ENCODE measurements around the genes PBXIP1, PYGO2, SHC1 and FLAD1.

DNA sequence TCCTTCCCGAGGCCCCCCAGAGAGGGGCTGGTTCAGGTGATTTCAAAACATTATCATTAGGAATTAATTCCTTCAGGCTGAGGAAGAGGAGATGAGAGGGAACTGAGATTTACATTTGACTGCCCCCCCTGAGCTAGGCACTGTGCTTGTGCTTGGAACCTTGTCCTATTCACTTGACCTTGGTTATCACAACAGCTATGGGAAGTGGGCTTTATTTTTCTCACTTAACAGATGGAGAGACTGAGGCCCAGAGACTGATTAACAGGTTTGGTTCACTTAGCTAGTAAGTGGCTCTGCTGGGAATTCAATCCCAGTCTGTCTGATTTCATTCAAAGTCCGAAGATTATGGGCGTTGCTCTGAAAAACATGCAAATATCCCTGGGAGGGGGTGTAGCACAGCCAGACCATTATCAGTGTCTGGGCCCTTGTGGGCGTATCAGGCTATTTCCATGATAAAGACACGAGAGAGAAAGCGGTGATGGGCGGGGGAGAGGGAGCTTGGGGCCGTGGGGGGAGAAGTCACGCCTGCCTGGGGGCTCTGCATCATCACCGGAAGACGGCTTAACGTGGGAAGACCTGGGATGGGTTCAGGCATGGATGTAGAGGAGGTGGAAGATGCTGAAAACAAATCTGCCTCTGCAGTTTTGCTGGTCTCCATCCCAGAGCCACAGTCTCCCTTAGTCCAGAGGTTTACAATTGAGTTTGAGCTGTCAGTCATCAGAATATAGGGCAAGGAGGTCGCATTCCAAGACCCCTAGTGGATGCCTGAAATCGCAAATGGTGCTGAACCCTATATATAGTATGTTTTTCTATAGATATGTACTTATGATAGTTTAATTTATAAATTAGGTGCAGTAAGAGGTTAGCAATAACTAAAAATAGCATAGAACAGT lies 25.7 kb downstream of the IL6R start:
- RRBS, result no CpG with 5 or more reads among the region's 14 CpGs

GRCh38 chr1:154454241-154455064 lies 47.6 kb upstream of the TDRD10 start:
- RRBS, result no CpG with 5 or more reads among the region's 5 CpGs

- RRBS, result no CpG with 5 or more reads among the region's 12 CpGs
Observed at GRCh38 chr1:154492971-154493773, 8.8 kb upstream of the TDRD10 start.

DNA sequence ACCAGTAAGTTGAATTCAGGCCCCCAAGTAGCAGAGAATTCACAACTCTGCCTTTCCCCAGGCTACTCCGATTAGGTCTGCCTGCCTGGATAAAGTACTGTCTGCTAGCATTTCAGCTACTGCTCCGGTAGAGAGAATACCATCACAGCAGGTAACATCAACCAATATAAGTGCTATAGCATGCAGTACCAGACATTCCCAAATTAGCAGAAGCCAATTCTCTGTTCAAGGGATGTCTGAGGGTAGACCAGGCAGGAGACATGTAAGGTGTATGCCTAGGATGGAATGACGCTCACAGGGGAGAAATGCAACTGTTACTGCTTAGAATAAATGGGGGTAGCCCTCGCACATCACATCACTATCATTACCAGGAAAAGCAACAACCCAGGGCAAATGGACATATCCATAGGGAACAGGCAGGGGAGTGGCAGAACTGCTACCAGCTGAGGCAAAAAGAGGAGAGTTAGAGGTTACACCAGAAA lies 1.2 kb downstream of the UBE2Q1 start:
- RRBS, result no CpG with 5 or more reads among the region's 4 CpGs

DNA sequence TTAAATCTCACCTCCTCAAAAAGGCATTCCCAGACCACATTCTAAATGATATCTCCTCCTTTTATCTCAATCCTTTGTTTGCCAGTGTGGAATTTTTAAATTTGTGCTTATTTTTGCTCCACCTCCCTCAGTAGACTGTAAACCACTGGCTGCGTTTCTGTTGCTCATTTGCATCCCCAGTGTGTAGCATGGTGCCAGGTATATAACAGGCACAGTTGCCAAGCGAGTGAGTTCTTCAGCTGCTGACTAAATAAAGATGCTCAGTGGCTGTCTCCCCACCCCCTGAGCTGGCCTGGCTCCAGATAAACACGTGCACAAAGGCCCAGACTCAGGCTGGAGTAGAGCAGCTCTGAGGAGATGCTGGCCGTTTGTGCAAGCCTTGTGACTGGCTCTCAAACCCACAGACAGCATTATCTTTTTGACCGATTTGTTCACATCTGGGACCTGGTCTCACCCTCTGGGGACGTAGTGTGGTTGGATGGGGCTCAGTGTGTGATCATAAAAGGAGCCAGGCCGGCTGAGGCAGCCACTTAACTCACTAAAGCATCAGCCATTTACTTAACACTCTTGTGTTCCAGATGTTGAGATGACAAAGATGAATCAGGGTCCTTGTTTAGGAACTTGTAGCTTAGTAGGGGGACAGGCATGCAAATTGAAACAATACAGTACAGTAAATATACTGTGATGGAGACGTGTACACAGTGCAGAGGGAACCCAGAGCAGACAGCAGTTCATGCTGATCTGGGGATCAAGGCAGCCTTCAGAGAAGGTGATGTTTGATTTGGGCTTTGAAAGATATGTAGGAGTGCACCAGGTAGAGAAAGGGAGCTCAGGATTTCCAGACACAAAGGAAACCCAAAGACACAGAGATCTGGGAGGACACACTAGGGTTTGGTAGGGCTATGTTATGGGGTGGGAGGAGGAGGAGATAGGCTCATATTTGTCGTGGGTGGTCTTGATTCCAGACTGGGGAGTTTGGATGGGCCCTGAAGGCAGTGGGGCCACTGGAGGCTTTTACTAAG lies 7.3 kb downstream of the CHRNB2 start:
- RRBS, result no CpG with 5 or more reads among the region's 9 CpGs

DNA sequence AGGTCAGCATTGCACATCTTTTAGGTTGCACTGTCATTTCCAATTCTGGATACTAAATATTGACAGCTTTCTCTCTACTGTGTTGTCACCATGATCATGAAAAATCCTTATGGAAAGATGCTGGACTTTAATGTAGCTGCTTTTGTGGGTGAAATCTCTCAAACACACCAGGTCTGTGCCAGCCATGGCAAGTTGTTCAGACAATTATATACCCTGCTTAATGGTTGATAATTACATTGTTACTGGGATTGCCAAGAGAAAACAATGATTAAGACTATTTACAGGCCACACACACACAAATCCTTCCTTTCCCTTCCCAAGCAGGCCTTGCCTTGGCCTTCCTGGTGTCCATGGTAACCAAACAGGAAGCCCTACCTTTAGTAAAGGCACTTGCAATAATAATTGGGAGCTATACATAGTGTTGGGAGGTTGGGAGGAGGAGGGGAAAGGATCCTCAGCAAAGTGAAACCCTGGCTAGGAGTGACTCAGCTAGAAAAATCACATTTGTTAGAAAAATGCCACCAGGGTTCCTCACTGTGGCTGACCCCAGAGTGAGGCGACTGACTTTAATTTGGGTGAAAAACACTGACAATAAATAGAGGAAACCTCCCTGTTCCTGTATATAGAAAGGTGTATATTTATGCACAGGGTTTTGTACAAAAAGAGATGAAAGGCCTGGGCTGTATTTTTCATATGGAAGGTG lies 122.2 kb upstream of the ADAR start:
- RRBS, result no CpG with 5 or more reads among the region's 1 CpG

GRCh38 chr1:154813012-154813944 lies 56.8 kb downstream of the KCNN3 start:
- RRBS, result no CpG with 5 or more reads among the region's 22 CpGs

DNA sequence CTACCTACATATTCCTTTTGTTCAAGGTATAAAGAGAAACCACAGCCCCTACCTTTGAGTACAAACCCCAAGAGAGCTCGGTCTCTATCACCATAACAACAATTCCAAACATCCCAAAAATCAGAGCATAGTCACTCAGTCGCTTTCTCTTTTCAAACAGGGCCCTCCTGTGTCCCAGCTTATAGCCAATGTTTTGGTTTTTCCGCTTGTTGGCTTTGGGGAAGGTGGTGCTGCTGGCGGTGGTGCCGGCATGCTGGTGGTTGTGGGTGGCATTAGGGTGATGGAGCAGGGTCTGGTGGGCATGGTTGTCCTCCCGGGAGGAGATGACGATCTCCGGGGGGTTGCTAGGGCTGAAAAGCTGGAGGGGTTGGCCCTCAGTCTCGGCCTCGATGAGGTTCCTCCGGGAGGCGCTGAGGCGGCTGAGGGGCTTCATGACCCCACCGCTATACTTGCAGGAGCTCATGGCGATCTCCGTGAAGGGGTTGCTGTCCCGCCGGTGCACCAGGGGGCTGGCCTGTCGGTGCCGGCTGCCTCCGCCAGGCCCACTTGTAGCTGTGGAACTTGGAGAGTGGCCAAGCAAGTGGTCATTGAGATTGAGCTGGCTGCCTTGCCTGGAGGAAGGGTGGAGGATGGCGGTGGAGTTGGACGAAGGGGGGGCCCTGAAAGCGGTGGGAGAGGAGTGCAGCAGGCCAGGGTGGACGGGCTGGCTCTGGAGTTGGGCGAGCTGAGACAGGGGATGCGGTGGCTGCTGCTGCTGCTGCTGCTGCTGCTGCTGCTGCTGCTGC lies 909 bp downstream of the KCNN3 start:
- RRBS, result 9% methylated on average over 12 of the region's 27 CpGs

DNA sequence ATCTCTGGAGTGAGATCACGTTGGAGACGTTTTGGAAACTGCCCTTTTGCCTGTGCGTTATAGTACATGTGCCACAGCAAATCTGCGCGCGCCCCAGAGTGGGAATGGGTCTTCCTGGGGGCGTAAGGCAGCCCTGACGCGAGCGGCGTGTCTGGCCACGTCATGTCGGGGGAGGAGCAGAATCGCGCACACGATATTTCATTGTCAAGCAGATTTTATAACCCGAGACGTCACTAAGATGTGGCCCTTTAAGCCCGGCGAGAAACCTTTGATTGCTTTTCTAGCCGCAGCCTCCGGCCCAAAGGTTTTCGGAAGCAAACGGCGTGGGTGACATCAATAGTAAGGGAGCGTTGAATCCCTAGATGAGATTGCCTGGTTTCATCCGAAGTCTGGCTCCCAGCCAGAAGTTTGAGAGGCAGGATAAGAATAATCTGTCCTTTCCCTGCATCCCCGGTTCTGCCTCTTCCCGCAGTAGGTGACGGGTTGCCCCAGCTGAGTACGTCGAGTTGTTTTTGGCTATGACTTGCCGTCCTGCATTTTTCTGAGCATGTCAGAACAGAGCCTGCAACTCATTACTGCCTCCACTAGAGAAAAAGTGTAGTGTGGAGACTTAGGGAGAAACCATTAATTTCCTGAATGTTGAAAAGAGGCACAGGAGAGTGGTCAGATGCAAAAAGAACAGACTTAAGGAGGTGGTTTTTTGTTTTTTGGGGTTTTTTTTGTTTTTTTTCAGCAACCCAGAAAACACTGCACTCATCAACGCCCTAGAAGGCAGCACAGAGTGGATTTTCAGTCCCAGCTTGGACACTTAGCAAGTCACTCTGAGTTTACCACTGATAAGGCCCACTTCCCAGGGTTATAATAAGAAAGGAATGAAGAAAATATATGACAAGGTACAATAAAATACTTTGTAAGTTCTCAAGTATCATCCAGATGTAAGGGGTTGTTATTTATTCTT lies 892 bp upstream of the PMVK start:
- RRBS, result 3% methylated on average over 2 of the region's 34 CpGs

- RRBS, result no CpG with 5 or more reads among the region's 21 CpGs
Observed at GRCh38 chr1:154955701-154956643, at the start of gene PBXIP1. TSS of gene PBXIP1 (minus strand) at chr1:154956099.

- RRBS, result 1% methylated on average over 19 of the region's 95 CpGs
Observed at GRCh38 chr1:154961615-154962920, at the start of gene PYGO2. TSS of gene PYGO2 (minus strand) at chr1:154961782.

DNA sequence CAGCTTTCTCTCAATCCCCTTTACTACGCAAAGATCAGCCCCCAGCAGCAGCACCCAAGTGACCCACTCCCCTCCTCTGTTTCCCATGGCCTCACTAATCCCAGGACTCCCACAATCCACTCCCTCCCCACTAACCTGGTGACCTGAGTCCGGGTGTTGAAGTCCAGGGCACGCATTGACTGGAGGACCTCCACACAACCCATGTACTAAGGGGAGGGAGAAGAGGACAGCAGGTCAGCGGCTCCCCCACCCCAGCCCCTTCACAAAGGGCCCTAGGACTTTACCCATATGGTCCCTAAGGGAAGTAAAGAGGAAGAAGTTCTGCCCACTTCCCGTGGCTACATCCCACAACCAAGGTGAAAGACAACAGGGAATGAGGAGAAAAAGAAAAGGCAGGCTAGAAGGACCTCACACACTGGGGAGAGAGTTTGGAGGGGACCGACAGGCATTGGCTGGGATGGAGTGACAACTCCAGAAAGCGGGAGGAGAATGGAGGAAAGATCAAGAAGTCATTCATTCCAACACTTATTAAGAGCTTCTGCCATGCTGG lies 1.2 kb downstream of the SHC1 start:
- RRBS, result no CpG with 5 or more reads among the region's 7 CpGs

DNA sequence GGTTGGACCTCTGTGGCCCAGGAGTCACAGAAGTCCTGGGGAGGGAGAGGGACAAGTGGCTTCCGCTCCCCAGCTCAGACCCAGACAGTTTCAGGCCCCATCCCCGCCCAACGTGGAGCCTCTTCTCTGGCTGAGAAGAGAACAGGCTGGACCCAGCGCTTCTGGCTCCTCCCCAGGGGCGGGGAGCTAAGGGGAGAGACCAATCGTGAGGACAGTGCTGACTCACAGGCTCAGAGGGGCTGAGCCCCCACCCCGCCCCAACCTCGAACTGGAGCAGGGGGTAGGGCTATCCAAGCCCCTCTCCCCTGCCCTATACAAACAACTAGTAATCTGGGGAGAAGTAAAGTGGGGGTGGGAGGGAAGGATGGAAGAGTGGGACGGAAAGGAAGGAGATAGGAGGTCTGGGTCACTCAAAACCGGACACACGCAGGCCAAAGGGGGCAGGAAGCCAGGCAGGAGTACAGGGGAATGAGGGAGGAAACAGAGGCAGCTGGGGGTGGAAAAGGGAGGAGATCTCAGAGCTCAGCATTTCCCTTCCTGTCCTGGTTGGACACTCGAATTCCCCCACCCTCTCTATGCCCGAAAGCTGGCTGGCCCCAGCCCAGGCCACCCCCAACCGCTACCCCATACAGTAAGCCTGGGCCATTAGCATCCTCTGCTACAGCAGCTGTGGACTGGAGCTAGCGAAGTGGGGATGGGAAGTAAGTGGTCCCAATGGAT lies at the start of gene SHC1:
SHC1 (minus strand) TSS at position 128 of the 720 bp plus-strand sequence.
- RRBS, result no CpG with 5 or more reads among the region's 15 CpGs

DNA sequence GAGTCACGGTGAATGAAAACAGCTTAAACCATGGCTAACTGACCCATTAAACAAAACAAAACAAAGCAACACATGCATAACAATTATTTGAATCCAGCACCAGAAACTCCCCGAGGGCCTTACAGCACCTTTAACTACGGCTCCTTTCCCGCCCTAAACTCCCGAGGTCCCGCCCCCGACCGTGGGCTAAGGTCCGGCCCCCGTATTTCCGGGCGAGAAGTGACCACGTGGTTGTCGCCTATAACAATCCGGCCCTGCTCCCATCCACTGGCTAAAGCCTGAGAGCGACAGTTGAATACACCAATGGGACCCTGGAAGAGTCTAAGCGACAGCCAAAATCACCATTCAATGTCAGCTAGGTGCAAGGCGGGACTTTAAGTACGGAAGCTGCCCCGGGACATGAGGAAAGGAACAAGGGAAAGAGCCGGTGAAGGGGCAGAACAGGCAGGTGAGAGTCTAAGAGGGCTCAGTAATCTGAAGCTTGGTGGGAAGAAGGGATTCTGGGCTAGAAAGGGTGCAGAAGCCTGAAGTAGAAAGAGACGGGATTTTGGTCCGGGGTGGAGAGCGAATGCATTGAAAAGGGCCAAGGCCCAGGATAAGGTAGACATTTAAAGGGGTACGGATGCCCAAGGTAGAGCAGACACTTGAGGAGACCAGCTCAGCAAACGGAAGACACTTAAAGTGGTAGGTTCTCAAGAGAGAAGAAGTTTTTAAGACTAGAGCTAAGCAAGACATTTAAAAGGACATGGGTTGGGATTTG lies at the start of gene FLAD1:
FLAD1 (plus strand) TSS at position 395 of the 760 bp plus-strand sequence.
- RRBS, result 3% methylated on average over 5 of the region's 26 CpGs

GRCh38 chr1:155001631-155001992 lies 990 bp upstream of the ZBTB7B start:
- RRBS, result no CpG with 5 or more reads among the region's 26 CpGs

- RRBS, result no CpG with 5 or more reads among the region's 3 CpGs
Observed at GRCh38 chr1:155037798-155038302, 4.2 kb downstream of the DCST1 start.

DNA sequence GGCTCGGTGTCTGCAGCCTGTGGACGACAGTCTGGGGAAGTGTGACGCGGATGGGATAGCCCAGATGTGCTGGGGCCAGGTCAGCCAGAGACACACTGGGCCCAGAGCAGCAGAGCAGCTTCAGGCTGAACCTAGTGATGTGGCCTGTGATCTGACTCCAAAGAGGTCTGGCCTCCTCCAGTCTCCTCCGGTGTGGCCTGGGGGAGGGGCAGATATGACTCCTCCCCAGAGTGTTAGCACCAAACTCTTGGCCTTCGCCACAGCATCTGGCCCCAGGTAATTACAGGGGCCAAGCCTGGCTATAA lies 13.5 kb downstream of the EFNA3 start:
- RRBS, result no CpG with 5 or more reads among the region's 6 CpGs

GRCh38 chr1:155105580-155106296 lies 21.9 kb upstream of the EFNA1 start:
- RRBS, result no CpG with 5 or more reads among the region's 8 CpGs

DNA sequence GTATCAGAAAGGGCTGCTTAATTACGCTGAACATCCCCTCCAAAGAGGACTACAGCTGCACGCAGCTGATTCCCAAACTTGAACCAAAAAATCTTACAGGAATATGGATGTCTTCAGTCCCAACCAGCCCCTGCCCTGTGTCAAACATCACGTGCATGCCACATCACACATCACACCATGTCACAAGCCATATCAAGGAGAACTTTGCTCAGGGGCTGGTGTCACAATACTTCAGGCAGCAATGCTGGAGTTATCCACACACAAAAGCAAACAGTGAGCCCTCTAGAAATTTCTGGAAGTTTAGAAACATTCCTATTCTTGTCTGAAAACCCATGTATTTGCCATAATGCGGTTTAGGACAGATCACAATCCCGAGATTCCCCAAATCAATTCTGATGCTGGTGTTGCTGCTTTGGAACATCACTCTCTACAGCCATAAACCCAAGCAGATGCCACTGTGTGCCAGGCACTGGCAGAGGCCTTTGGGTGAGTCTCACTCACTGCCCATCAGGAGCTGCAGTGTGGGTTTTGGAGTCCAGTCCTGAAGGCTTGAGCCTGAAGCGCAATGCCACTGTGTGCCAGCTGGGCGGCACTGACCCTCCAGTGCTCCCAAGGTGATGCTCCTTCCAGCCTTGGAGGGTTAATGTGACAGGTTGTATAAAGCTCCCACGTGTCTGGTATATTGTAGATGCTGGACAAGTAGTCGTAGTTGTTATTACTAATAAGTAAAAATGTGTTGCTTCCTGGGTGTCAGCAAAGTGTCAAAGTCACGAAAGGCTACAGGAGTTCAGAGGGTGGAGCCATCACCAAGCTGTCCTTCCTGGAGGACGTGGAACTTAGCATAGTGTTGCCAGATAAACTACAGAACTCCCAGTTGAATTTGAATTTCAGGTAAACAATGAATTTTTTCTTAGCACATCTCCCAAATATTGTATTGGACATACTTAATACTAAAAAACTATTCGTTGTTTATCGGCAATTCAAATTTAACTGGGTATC lies 20.1 kb upstream of the EFNA1 start:
- RRBS, result no CpG with 5 or more reads among the region's 13 CpGs

- RRBS, result 1% methylated on average over 16 of the region's 71 CpGs
Observed at GRCh38 chr1:155125962-155126886, 1.5 kb upstream of the EFNA1 start.

All from iris pigment epithelial cell (primary cell).